Tibial nerve (tissue), 3 donors: ENCODE data around the gene MPPE1.

- PRO-cap: bidirectional peak, plus-strand start at chr18:11908456, minus-strand start at chr18:11908315; bidirectional peak, plus-strand start at chr18:11908738, minus-strand start at chr18:11908640
- RAMPAGE, long total RNA, 3 experiments: start-site peak on the minus strand in 3 of 3 experiments, at chr18:11908270-11908327 at its widest, 28 to 79 reads per replicate
Observed at GRCh38 chr18:11908117-11909234, at the start of gene MPPE1. Gene MPPE1 (minus strand): TSS chr18:11908317.

- PRO-cap: no peak
- RAMPAGE, long total RNA, 3 experiments: no peak in any of the 3 experiments
Observed at GRCh38 chr18:11995491-11996167, 14.3 kb downstream of the IMPA2 start.

DNA sequence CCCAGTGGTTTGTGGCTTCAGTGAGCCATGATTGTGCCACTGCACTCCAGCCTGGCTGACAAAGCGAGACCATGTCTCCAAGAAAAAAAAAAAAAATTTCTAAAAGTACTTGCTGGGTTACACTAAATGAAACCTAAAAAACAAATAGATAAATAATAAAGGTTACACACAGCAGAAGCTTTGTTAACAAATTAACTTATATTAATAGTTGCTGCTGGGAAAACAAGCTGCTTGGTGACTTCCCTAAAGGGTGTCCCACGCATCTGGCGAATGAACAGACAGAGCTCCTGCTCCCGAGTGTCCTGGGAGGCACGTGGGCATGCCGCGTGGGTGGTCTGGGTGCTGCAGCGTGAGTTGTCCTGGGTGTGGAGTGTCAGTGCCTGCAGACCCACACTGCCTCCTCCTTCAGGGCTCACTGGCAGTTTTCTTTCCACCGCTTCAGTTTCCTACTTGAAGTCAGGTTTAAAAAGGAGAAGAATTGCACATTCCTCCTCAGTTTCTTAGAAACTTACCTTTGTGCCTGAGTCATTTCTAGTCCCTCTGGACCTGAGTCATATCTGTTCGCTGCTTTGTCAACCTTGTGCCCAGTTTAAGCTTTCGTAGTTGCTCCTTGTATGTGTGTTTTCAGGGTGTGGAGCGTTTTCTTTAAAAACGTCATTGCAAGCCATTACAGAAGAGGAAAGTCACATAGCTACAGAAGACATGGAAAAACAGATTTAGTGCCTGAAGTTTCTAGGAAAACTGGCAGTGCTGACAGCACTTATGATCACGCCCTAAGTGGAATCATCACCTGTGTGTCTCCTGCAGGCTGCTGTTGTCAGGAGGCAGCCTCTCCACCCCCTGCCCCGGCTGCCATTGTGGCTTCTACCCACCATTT is 24.3 kb downstream of the IMPA2 start:
- PRO-cap: no peak
- RAMPAGE, long total RNA, 3 experiments: no peak in any of the 3 experiments

GRCh38 chr18:12067053-12067467 is 26.6 kb upstream of the ANKRD62 start:
- PRO-cap: no peak
- RAMPAGE, long total RNA, 3 experiments: no peak in any of the 3 experiments

- PRO-cap: no peak
- RAMPAGE, long total RNA, 3 experiments: no peak in any of the 3 experiments
Observed at GRCh38 chr18:12306218-12306740, 1.8 kb upstream of the TUBB6 start.

DNA sequence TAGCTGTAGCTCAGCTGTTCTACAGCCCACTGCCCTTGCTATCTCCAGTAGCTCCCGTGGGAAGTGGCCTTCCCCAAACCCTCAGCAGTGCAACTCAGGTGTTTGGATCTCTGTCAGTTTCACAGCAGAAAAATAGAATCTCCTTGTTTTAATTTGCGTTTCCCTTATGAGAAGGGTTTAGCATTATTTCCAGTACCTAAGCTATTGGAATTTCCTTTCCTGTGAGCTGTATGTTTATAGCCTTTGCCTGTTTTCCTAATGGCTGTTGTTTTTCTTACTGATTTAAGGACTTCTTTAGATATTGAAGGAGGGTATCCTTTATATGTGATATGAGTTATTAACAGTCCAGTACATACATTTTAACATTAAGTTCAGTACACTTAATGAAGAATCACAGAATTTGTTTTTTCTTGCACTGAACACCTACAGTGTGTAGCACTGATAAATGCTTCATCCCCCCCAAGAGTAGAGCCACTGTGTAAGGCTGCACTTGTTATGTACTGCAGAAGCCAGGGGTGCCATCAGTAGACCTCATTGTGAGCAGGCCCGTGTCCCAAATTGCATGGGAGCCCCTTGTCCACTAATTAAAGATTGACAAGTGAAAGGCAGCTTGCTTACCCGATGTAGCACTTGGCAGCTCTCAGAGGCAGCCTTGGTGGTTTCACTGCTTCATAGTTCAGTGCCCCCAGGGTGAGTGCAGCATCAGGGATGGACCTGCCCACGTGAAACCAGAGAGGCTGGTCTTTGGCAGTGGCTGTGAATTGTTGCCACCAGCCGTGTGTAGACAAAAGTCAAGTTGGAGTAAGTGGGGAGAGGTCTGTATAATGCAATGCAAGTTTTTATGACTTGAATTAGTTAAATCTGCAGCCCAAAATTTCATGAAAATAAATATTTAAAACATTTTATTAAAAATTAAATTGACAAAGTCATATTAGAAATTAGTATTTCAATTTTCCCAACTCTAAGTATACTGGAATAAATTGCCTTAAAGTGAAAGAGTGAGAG is 13.1 kb downstream of the TUBB6 start:
- PRO-cap: no peak
- RAMPAGE, long total RNA, 3 experiments: no peak in any of the 3 experiments

DNA sequence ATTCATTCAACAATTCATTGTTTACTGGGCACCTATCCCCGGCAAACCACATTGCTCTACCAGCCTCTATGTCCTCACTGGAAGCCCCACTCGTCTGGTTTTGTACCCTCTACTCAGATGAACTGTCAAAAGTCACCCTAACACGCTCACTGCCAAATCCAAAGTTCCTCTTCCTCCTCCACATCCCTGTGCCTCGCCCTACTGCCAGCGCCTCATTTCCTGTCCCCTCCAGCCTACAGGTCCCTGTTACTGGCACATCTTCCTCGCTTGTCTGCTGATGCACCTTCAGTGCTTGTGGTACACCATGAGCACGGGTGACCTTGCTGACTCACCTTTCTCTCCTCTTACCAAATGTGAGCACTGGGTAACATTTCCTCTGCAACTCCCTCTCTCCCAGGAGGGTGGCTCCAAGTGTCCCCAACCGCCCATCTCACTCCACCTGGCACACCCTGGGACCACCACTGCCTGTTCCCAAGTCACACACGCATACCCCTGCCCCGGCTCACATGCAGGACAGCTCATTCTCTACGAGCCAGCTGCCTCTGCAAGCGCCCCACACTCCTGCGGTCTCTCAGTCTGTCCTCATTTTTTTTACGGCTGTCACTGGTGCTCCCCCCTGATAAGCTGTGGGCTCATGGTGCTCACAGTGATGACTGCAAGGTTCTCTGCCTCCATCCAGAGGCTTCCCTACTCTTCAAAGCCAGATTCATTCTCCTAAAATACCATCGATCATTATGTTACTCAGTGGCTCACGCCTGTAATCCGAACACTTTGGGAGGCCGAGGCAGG is 30.9 kb downstream of the AFG3L2 start:
- PRO-cap: no peak
- RAMPAGE, long total RNA, 3 experiments: no peak in any of the 3 experiments

GRCh38 chr18:12373565-12374271 is 3.3 kb downstream of the AFG3L2 start:
- PRO-cap: no peak
- RAMPAGE, long total RNA, 3 experiments: no peak in any of the 3 experiments

DNA sequence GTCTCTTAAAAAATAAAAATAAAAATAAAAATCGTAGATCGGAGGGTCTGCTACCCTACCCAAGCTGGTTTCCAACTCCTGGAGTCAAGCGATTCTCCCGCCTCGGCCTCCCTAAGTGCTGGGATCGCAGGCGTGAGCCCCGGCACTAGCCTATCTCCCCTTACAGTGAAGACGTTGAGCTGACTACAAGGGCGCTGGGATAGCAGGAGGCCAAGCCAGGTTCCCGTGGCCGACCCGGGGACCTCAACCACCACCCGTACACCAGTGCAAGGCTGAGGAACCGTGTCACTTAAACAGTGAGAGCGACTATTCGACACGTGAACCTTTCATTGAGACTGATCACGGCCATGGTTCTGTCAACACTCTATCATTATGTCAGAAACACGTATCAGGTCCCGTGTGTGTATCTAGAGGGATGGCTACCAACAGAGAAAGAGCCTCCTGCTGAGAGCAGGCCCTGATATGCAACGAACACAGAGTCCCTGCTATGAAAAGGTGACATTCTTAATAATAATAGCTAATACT is 989 bp downstream of the AFG3L2 start:
- PRO-cap: no peak
- RAMPAGE, long total RNA, 3 experiments: no peak in any of the 3 experiments

DNA sequence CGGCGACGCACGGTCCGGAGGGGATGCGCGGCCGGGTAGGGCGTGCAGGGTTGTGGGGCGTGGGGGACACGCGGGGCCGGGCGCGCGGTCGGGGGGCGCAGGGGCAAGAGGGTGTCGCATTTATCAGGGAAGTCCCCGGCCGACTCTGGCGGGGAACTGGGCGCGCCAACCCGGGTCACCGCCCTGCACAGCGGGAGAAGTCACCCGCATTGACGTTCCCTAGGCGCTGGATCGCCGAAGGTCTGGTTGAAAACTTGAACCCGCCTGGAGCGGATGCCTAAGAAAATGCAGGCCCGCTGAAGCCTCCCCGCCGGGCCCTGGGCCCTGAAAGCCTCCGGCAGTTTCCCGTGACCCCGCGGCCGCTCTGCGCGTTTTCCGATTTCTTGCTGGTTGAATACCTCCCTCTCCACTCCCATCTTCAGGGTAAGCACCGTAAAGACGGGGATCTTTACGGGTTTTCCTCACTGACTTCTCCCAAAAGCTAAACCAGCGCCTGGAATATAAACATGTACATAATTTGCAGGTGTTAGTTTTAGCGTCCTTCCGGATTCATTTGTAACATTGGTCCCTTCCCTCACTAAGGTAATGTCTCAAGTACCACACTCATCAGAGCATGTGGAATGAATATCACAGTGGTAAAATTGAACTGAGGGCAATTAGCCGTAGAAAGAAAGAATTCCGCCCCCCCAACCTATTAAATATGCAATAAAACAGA is 601 bp upstream of the SPIRE1 start:
- PRO-cap: unidirectional peak, minus-strand start at position 366 of the sequence
- RAMPAGE, long total RNA, 3 experiments: no peak in any of the 3 experiments

- PRO-cap: no peak
- RAMPAGE, long total RNA, 3 experiments: no peak in any of the 3 experiments
Observed at GRCh38 chr18:12703480-12703647, 522 bp downstream of the PSMG2 start.

GRCh38 chr18:12995456-12996110 is 4.4 kb downstream of the CEP192 start:
- PRO-cap: no peak
- RAMPAGE, long total RNA, 3 experiments: start-site peak on the plus strand in 1 of 3 experiments, at chr18:12995472-12995571 at its widest, 5 reads per replicate

DNA sequence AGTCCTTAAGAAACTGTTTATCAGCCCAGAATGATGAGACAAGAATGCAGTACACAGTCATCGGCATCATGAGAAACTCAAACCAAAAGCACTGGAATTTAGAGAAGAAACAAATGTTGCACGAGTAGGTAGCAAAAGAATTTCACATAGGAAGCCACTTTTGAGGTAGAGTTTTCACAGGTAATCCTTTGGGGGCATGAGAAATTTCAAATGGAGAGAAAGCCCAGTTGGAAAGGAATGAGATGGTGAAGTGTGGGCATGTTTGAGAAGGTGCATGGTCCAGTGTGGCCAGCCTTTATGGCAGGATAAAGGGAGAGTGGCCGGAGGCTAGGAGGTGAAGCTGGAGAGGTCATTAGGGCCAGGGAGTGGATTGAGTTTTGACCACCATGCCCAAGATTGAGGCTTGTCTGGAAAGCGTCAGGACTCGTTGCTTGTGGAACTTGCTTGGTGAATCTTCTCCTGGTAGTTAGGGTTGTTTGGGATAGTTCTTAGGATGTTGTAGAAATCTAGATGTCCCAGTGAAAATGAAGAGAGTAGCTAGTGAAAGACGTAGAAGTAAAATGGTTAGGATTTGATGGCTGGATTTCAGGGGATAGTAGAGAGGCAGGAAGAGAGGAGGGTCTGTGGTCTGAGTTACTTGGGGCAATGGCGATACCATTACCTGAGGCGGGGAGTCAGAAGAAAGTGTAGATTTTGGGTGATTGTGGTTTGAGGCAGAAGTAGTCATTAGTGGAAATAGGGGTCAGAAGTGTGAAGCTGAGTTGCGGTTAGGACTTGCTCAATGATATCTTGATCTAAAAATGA is 40.7 kb downstream of the CEP192 start:
- PRO-cap: no peak
- RAMPAGE, long total RNA, 3 experiments: start-site peak on the plus strand in 1 of 3 experiments, centred at position 517 of the sequence, 7 reads per replicate

DNA sequence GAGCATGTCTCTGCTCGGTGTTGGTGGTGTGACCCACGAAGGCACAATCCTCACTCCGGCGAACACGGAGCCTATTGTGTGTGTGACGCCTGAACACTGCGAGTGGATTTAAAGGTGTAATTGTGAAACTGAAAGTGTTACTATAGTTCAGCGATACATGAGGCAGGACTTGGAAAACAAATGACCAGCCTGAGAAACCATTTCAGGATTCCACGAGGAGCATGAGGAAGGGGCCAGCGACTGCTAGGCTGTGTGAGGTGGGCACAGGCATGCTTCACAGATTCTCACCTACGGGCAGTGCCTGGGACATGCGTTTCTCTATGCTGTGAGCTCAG is 41.7 kb upstream of the LDLRAD4 start:
- PRO-cap: no peak
- RAMPAGE, long total RNA, 3 experiments: no peak in any of the 3 experiments

DNA sequence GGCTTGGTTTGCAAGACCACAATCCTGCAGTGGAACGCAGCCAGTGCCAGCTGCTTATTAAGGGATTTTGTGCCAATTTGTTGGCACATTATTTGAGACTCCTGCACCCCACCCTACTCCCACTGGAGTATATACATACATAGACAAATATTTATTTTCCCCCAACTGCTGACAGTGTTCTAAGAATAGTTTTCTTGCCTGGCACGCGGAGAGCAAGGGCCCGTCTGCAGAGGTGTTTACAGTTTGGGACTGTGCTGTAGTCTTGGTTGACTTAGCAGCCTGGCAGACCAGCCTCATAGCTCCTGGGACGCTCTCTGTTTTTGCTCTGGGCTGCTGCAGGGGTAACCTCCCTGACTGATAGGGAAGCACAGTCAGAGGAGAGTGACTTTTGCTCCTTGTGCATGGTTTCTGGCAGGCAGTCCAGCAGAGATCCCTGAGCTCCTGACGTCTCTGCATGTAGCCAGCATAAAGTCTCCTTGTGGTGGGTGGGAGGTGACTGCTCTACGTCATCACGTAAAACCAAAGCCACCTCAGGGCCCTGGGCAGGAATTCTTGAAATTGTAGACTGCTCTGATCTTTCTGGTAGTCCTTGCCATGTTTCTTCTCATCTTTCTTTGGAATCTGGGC is 2.0 kb downstream of the LDLRAD4 start:
- PRO-cap: no peak
- RAMPAGE, long total RNA, 3 experiments: no peak in any of the 3 experiments

DNA sequence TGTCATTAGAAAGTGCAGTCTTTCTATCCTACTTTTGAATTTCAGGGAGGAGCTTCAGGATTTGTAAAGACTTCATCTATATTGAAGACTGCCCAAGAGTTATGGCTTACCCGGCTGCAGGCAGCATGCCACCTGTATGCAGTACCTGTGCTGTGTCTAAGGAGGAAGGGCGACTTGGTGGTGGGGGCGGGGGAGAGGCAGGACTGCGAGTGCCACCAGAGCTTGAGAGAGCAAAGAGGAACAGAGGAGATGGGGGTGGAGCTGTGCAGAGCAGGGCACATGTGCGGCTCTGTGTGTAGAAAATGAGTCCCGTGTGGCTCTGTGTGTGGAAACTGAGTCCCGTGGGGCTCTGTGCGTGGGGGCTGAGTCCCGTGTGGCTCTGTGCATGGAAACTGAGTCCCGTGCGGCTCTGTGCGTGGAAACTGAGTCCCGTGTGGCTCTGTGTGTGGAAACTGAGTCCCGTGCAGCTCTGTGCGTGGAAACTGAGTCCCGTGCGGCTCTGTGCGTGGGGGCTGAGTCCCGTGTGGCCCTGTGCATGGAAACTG is 43.2 kb downstream of the LDLRAD4 start:
- PRO-cap: no peak
- RAMPAGE, long total RNA, 3 experiments: no peak in any of the 3 experiments

GRCh38 chr18:13284559-13285317 is 66.2 kb downstream of the LDLRAD4 start:
- PRO-cap: no peak
- RAMPAGE, long total RNA, 3 experiments: no peak in any of the 3 experiments

GRCh38 chr18:13455961-13456467 is 237.5 kb downstream of the LDLRAD4 start:
- PRO-cap: no peak
- RAMPAGE, long total RNA, 3 experiments: no peak in any of the 3 experiments

GRCh38 chr18:13566756-13567493 is 159.4 kb downstream of the FAM210A start:
- PRO-cap: unidirectional peak, minus-strand start at chr18:13567017; unidirectional peak, minus-strand start at chr18:13567044
- RAMPAGE, long total RNA, 3 experiments: no peak in any of the 3 experiments

- PRO-cap: no peak
- RAMPAGE, long total RNA, 3 experiments: no peak in any of the 3 experiments
Observed at GRCh38 chr18:13707748-13708444, 18.5 kb downstream of the FAM210A start.